Calu3 (cell line): ENCODE results near the gene SAMD5.

- PRO-cap: no peak
Measured at GRCh38 chr6:146883703-146884157, 285.0 kb downstream of the ADGB start.

GRCh38 chr6:146887300-146887640 lies 288.5 kb downstream of the ADGB start:
- PRO-cap: no peak

GRCh38 chr6:146897943-146898631 lies 299.3 kb downstream of the ADGB start:
- PRO-cap: no peak

- PRO-cap: no peak
Measured at GRCh38 chr6:147211839-147212806, 7.9 kb downstream of the STXBP5 start.

- PRO-cap: no peak
Measured at GRCh38 chr6:147287782-147288882, 83.9 kb downstream of the STXBP5 start.

- PRO-cap: no peak
Measured at GRCh38 chr6:147508453-147508978, at the start of gene SAMD5. Gene SAMD5, plus strand, starts transcription at chr6:147508690.

- PRO-cap: unidirectional peak, minus-strand start at chr6:148343200
Measured at GRCh38 chr6:148342957-148343321, 301 bp downstream of the SASH1 start.

- PRO-cap: no peak
Measured at GRCh38 chr6:148432384-148432949, 89.8 kb downstream of the SASH1 start.

- PRO-cap: no peak
Measured at GRCh38 chr6:148518320-148519061, 175.9 kb downstream of the SASH1 start.

DNA sequence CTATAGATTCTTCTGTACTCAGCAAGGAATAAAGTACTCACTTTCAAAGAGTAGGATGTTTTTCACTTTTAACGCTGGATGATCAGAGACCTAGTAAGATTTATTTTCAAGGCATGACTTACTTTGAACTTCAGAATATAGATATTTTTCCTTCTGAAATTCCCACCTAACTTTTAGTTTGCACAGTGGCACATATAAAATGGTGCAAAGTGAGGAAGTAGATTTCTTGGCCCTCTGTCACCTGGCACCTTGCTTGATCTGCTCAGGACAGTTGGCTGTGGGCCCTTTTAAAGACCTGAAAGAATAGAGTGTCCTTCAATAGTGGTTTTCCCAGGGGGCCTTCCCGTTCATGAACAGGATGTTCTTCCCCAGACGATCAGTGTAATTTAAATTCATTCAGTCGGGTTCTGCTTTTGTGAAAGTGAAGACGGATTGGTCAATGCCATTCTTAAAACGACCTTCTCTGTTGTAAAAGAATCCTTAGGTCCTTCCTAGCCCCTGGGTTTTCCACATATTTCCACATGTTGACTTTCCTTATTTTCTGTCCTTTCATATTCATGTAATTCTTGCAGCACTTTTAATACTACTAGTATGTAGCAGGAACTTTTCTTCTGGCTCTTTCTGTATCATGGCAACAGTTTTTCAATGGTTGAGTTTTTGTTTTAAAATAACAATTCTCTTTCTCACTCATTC lies 178.5 kb downstream of the SASH1 start:
- PRO-cap: no peak

DNA sequence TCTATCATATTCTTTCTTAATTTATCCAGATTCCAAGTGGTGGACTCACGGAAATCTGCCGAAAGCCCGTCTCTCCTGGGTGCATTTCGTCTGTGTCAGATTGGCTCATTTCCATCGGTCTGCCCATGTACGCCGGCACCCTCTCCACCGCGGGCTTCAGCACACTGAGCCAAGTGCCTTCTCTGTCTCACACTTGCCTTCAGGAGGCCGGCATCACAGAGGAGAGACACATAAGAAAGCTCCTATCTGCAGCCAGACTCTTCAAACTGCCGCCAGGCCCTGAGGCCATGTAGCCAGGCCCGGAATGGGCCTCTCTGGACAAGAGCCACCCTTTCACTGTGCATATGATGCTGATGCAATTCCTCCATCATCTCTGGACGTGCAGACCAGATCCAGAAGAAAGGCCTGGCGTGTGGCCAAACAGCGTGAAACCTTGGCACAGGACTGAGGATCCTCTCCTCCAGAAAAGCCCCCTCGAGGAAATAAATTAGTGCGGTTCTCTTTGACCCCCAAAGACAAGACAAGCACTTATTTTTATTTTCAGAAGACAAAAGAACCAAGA lies 198.5 kb upstream of the UST start:
- PRO-cap: no peak

DNA sequence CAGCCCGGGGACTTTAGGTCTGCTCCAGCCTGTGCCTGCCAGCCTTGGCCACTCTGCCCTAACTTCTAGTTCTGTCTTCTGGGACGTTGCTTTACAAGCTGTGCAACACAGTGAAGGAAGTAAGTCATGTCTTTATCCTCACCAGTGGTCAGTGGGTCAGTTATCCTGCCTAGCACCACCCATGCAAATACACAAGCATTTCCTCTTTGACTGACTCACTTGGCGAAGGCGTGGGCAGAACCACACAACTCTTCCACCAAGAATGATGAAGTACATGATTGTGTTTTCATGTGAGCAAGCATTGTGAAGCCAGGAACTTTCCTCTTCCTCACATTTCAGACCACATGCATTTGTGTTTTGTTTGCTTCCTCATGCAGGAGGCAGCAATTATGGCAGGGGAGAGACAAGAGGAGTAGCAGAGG lies 180.5 kb upstream of the UST start:
- PRO-cap: no peak

GRCh38 chr6:148611235-148611730 lies 135.5 kb upstream of the UST start:
- PRO-cap: no peak

DNA sequence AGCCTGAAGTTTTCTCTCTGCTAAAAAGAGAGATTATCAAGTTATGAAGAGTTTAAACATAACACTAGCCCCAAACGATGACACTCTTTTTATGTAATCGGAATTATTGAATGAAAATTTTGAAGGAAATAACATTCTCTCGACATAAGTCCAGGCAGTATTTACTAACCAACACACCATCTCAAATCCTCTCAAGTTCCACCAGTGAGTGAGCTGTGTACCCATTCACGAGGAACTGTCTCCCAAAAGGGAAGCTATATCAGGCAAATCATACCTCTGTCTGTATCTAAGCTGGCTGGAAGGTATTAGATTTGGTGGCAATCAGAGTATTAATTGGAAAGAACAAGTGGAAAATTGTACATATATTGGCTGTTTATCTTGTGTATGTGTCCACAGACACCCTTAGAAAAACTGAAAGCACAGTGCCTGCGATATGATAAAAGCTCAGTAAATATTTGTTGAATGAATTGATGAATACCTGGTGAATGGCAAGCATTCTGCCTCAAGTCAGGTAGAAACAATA lies 37.5 kb downstream of the UST start:
- PRO-cap: no peak

GRCh38 chr6:148790709-148791165 lies 43.9 kb downstream of the UST start:
- PRO-cap: no peak

DNA sequence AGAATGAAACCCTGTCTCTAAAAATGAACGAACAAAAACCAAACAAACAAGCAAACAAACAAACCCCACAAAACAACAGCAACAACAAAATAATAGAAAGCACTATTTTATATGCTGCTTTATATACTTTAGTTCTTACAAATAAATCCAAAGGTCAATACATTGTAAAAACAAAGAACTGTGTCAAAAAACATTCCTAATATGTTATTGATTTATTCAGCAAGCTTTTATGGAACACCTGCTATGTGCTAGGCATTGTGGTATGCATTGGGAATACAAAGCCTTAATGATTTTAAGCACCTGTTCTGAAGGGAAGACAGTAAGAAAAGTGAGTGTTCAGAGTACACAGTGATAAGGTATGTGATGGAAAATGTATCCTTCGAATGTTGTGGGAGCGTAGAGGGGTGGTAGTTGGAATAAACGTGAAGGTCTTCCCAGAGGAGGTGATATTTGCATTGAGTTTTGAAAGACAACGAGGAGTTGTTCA lies 50.5 kb downstream of the UST start:
- PRO-cap: no peak

DNA sequence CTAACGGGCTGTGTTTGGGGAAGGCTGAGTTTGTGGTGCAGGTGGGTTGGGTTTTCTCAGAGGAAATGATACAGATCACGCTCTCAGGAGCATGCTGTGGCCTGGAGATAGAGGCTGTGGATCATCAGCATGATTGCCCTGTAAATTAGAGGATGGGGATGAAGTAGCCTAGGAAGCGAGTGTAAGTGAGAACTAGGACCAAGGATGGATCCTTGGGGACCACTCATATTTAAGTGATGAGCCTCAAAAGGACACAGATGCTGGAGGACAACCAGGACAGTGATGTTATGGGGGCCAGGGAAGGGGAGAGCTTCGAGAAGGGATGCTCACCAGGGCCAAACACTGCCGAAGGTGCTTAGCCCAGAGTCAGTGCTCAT lies 51.5 kb downstream of the UST start:
- PRO-cap: no peak

DNA sequence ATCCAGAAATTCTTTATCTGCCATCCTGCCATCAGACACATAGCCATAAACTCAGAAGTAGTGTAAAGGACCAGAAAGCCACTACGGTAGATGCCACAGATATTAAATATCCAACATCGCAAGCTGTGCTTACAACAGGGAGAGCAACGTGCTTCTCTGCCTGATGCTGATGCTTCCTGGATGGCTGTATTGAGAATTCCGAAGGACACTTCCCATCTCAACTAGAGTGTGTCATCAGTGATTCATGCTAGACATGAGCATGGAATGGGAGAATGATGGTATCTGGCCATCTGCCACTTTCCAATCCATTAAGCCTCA lies 265.1 kb downstream of the UST start:
- PRO-cap: no peak

DNA sequence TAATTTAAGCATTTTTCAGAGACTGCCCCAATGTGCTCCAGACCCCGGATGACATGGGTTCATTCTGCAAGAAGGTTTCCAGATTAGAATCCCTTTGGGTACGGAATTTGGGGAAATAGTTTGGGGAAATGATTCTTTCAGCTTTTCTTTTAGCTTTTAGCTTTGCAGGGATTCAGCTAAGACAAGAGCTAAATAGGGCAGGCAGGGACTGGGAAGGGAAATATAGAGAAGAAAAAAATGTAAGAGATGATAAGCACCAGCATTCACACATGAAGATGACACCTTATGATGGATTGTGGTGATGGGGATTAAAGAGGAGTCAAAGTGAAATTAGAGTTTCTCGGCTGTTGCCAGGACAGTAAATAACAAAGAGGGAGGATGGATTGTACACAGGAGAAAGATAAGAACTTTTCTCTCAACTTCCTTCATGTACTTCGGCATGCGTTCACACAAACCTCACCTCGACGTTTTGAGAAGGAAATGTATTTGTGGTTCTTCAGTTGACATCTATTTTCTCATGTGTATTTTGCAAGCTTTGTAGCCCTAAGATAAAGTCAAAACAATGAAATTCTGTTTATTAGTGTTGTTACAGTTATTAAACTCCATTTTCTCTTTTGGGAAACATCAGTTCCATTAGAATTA lies 169.2 kb upstream of the TAB2 start:
- PRO-cap: no peak

- PRO-cap: no peak
Measured at GRCh38 chr6:149366270-149366962, 33.6 kb upstream of the SUMO4 start.